Left ventricle myocardium (tissue), 1 donor: ENCODE results near the genes CCDC38 and GARIN6.

GRCh38 chr12:95679682-95680216, 110.8 kb downstream of the NTN4 start:
- PRO-cap: no peak

GRCh38 chr12:95789036-95789968, 1.3 kb downstream of the NTN4 start:
- PRO-cap: bidirectional peak, plus-strand start at chr12:95789678, minus-strand start at chr12:95789539; unidirectional peak, plus-strand start at chr12:95789895

DNA sequence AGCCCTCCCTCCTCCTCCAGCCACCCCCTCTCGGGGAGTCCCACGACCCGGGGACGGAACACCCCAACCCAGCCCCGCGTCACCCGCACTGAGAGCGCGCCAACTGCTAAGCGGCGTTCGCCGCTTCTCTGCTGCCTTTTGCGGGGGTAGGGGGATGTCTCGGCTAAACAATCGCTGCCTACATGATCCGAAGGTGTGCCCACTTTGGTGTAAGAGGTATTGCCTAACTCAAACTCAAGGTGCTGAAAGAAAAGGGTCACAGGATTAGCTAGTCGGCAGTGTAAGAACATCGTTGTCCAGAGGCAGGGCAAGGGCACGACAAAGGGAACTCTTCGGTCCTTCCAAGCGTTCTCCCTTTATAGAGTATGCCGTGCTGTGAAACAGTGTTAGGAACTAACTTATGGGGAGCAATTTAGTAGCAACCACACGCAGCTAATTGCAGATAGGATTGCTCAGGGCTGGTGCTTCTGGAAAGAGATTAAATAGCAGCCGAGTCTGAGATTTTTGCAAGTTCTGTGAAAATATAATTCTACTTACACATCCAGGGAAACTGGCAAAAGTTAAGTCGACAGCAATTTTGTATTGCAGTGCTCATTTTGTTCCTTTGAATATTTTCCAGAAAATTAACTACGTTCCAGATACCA, 790 bp upstream of the NTN4 start:
- PRO-cap: bidirectional peak, plus-strand start at position 299 of the sequence, minus-strand start at position 130 of the sequence

GRCh38 chr12:95802544-95803421, 12.2 kb upstream of the NTN4 start:
- PRO-cap: no peak

GRCh38 chr12:95942329-95942867, at the start of gene CCDC38:
CCDC38 (minus strand) TSS chr12:95942614.
- PRO-cap: bidirectional peak, plus-strand start at chr12:95942558, minus-strand start at chr12:95942573

DNA sequence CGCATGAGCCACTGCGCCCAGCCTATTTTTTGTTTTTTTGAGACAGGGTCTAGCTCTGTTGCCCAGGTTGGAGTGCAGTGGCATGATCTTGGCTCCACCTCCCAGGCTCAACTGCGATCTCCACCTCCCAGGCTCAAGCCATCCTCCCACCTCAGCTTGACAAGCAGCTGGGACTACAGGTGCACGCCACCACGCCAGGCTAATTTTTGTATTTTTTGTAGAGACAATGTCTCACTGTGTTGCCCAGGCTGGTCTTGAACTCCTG, 1.2 kb downstream of the AMDHD1 start:
- PRO-cap: no peak

DNA sequence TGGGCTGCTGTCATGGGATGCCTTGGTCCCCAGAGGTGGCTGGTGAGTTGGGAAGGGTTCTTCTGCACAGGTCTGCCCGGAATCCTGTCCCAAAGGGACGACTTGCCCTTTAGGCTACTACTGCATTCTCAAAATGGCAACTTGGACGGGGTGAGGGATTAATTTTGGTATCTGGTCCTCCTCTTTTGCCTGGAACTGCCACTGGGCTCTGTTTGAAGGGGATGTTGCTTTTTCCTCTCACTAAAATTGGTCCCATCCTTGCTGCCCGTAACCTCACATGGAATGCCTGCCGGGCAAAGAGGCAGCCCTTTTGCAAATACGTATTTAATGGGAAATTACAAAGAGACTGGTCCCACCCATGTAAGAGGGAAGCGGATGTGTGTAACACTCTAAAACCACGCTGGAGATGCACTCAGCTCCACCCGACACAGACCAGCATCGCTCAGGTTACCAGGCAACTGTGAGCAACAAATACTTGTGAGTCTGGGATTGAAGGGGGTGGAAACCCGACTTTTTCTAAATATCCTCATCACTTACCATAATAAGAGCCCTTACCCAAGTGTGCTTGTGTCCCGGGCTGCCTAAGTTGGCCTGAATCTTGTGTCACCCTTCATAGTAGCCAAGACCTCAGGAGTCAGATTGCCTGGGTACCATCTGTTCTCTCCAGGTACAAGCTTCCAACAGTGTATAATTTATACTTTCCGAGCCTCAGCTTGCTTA, 47.6 kb downstream of the ELK3 start:
- PRO-cap: no peak

- PRO-cap: no peak
Measured at GRCh38 chr12:96327377-96327589, 73.0 kb downstream of the CDK17 start.

- PRO-cap: no peak
Measured at GRCh38 chr12:96365747-96366220, 34.5 kb downstream of the CDK17 start.

- PRO-cap: no peak
Measured at GRCh38 chr12:96427040-96427938, 27.1 kb upstream of the CDK17 start.

GRCh38 chr12:97168723-97169214, 261.7 kb downstream of the NEDD1 start:
- PRO-cap: no peak

- PRO-cap: no peak
Measured at GRCh38 chr12:97276198-97276809, 369.2 kb downstream of the NEDD1 start.

GRCh38 chr12:98419515-98420262, 95.7 kb upstream of the TMPO start:
- PRO-cap: no peak

- PRO-cap: no peak
Measured at GRCh38 chr12:98490242-98490858, 25.0 kb upstream of the TMPO start.

- PRO-cap: no peak
Measured at GRCh38 chr12:98601334-98602447, 8.2 kb downstream of the SLC25A3 start.

GRCh38 chr12:98603362-98604042, 10.0 kb downstream of the SLC25A3 start:
- PRO-cap: no peak

DNA sequence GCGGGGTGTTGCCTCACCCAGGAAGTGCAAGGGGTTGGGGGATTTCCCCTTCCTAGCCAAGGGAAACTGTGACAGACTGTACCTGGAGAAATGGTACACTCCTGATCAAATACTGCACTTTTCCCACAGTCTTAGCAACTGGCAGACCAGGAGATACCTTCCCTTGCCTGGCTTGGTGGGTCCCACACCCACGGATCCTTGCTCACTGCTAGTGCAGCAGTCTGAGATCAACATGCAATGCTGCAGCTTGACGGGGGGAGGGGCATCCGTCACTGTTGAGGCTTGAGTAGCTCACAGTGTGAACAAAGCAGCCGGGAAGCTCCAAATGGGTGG, 409.5 kb upstream of the GARIN6 start:
- PRO-cap: no peak

DNA sequence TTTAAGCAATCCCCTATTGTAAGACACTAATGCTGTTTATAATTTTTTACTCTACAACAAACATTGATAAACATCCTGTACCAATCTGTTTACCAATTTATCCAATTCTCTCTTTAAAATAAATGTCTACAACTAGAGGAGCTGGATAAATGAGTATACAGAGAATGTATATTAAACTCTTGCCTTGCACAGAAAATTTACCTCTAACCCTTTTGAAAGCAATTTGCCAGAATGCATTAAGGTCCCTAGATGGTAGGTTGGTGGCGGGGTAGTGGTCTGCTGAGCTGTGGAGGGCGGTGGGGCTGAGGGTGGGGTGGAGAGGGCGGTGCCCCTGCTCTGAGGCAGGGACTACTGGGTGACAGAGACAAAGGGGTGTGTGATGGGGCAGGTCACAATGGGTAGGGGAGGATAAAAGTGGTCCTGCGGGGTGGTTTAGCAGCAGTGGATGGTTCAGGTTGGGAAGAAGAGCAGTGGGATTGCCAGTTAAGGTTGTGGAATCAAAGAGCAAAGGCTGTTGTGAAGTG, at the start of gene GARIN6:
TSS of gene GARIN6 (plus strand) at position 438 of the 524 bp plus-strand sequence.
- PRO-cap: no peak

GRCh38 chr12:100190057-100190568, 10.5 kb upstream of the ACTR6 start:
- PRO-cap: unidirectional peak, plus-strand start at chr12:100190328

DNA sequence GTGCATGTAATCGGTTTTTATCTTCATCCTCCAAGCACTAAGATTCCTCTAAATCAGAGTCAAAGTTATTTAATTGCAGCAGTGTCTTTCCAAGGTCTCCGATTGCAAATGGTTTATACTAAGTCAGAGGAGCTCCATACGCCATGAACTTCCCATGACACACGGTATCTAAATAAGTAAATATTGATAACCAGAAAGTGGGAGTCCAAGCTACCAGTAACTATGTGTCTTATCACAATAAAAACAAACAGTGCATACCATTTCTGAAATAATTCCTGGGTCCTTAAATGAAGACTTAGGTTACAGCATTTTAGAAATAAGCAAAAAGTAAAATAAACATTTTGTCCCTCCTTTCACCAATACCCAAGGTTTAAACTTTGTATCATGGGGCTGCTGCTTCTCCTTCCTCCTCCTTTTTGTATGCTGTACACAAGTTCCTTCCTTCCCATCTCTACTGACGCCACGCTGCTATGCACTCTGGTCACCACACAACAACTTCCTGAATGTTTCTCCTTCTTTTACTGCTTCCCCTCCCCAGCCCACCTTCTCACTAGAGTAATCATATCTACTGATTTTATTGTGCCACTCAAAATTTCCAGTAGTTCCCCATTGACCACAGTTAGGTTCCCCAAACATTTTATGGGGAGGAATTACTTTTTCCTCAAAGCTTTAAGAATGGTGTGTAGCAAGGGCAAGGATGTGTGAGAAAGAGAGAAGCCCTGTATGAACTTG, 10.7 kb downstream of the NR1H4 start:
- PRO-cap: no peak